NB4 (cell line): Measurements from ENCODE around the genes MRPL42 and CRADD.

GRCh38 chr12:92819272-92819803 lies 109.8 kb downstream of the EEA1 start:
- RRBS: no CpG with 5 or more reads among the region's 3 CpGs

DNA sequence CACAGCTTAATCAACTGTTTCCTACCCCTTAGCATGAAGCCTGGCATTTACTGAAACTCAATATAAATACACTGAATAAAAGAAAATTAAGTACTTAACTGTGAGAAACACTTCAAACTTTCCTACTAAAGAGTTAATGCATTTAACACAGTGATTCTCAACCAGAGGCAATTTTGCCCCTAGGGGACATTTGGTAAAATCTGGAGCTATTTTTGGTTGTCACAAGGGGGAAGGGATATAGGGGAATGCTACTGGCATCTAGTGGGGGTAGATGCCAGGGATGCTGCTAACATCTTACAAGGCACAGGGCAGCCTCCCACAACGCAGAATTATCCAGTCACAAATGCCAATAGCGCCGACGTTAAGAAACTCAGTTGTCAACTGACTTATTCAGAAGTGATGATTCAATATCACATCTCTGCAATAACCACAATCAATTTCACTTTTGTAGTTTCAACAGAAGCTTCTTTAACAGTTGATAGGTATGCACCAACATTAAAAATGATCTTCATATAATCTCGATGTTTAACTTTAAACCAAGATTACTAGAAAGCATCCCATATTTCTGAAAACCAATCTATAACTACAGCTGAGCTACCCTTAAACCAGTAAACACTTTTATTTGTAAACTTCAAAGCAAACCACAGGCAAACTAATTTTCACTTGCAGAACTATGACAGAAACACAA lies 2.0 kb downstream of the EEA1 start:
- RRBS: no CpG with 5 or more reads among the region's 5 CpGs

GRCh38 chr12:92973401-92974094 lies 44.5 kb upstream of the EEA1 start:
- RRBS: no CpG with 5 or more reads among the region's 6 CpGs

- RRBS: no CpG with 5 or more reads among the region's 4 CpGs
Measured at GRCh38 chr12:93361533-93362052, 16.1 kb upstream of the NUDT4 start.

- RRBS: no CpG with 5 or more reads among the region's 3 CpGs
Measured at GRCh38 chr12:93379322-93379585, 1.5 kb downstream of the NUDT4 start.

DNA sequence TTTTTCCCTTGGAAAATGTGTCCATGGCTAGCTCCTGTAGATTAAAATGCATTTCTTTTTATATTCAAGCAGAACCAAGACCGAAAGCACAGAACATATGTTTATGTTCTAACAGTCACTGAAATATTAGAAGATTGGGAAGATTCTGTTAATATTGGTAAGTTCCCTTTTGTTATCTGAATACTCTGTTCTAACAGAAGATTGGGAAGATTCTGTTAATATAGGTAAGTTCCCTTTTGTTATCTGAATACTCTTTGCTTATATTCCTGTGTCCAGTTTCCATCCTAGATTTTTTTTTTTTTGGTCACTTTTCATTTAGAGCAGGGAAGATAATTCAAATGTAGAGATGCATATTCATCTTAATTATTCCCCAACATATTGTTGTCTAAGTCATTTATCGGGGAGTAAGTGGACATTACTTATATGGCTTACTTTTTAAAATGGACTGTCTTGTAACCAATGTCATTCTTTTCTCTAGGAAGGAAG lies 21.0 kb downstream of the NUDT4 start:
- RRBS: no CpG with 5 or more reads among the region's 2 CpGs

- RRBS: no CpG with 5 or more reads among the region's 4 CpGs
Measured at GRCh38 chr12:93416012-93416572, 25.7 kb downstream of the UBE2N start.

DNA sequence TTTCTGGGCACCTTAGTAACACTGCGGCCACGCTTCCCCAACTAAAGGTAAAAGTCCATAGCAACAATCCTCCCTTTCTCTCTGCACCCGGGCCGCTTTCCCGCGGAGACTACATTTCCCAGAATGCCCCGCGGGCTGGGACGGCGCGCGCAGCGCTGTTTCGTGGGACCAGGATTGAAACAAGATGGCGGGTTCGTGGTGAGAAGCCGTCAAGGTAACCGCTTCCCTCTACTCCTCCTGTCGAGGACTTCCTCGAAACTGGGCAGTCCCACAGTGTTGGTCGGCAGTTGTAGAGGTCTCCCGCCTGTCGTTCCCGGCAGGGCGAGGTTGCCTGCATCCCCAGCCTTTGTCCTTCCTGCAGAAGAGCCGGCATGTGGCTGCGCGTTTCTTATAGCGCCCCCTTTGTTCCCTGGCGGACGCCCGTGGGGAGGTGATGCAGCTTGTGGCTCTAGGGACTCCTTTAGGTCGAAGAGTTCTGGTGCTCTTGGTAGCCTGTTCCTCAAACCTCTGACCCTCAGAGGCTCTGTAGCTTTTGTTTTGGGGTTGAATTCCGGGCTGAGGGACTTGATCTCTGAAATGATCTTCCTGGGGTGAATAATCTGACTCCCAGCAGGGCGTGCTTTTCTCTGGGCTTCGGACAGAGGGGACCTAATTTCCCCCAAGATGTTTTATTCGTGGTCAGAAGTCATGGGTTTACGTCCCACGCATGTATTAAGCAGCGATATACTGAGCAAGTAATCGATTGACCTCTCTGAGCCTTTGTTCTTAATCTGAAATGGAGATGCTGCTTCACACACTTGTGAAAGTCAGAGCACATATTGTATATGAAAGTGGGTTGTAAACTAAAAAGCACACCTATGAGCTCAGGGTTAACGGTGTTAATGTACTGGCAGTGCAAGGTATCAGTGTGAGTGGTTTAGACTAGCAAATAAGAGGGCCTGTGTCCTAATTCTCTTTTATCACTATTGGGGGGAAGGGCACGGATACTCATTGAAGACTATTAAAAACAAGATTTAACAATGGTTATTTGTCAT lies at the start of gene MRPL42:
Gene MRPL42, plus strand, starts transcription at position 174 of the 1,034 bp plus-strand sequence.
- RRBS: 1% methylated on average over 4 of the region's 43 CpGs

GRCh38 chr12:93573299-93573729 lies 839 bp downstream of the SOCS2 start:
- RRBS: 96% methylated on average over 16 of the region's 37 CpGs

GRCh38 chr12:93641325-93641764 lies 35.8 kb upstream of the CRADD start:
- RRBS: no CpG with 5 or more reads among the region's 27 CpGs

DNA sequence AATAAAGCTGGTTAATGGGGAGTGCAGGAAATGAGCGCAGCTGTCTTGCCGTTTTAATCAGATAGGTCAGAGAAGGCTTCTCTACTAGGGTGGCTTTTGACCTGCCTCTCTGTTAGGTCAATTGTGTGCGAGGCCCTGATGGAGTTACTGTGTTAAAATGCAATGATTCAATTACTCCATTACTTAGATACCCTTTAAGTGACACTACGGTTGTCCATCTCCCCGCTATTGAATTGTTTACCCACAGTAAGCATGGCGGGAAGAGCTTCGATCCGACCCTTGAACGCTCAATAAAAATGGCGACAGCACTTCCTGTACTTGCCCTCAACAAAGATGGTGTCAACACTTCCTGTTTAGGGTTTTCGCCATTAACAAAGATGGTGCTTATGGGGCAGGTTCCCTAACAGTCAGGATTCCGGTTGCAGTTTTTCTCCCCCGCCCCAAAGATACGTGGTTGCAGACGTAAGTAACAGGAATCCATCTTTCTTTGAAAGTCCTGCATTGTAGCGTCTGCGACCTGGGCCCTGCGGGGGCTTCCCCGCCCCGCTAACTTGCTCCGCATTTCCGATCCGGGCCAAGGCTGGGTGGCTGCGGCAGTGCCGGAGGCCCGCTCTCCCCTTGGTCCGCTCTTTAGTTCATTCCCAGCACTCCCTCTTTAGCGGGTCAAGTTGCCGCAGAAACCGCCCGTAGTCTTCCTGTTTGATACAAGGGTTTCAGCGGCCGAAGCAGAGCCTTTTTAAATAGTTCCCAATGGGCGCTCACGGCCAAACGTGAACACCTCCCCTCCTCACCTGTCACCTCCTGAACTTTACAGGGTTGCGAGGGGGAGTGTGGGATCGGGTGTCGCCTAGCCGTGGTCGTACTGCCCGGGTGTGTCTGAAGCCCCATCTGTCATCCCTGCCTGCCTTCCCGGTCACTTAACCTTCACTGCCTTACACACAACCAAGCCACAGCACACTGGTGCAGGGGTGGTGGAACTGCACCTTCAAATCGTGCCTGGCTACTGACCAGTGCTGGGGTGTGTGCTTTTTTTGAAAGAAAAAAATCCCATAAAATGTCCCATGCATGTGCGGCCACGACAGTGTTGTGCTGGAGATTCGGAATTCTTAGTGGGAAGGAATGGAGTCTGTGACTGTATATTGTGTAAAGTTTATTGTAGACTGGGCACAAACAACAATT lies at the start of gene CRADD:
Gene CRADD, plus strand, starts transcription at position 365 of the 1,179 bp plus-strand sequence.
- RRBS: 0% methylated on average over 2 of the region's 47 CpGs

- RRBS: no CpG with 5 or more reads among the region's 7 CpGs
Measured at GRCh38 chr12:93803294-93804005, 126.3 kb downstream of the CRADD start.

- RRBS: no CpG with 5 or more reads among the region's 1 CpG
Measured at GRCh38 chr12:93815260-93816014, 138.3 kb downstream of the CRADD start.

GRCh38 chr12:94102051-94102660 lies 46.2 kb upstream of the PLXNC1 start:
- RRBS: 19% methylated on average over 10 of the region's 39 CpGs

- RRBS: no CpG with 5 or more reads among the region's 8 CpGs
Measured at GRCh38 chr12:94145698-94146184, 2.6 kb upstream of the PLXNC1 start.

GRCh38 chr12:94183711-94184028 lies 35.3 kb downstream of the PLXNC1 start:
- RRBS: no CpG with 5 or more reads among the region's 3 CpGs

DNA sequence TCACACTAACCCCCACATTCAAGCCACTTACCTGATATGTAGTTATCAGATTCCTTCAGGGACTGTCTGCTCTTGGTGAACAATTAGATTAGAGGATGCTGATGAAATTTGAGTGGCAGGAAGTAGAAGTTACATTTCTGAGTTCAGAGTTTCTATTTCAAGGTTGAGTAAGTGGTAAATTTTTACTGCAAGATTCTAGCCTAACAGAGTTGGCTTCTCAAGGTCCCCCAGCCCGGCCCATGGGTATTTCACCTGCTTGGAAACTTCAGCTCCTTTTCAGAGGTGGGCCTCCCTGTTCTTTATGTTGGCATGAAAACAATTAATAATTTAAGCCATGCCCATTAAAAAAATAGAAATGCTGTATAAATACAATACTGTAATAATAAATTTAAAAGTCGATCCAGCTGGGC lies 56.5 kb downstream of the PLXNC1 start:
- RRBS: no CpG with 5 or more reads among the region's 2 CpGs

- RRBS: no CpG with 5 or more reads among the region's 1 CpG
Measured at GRCh38 chr12:94207377-94207695, 59.0 kb downstream of the PLXNC1 start.

DNA sequence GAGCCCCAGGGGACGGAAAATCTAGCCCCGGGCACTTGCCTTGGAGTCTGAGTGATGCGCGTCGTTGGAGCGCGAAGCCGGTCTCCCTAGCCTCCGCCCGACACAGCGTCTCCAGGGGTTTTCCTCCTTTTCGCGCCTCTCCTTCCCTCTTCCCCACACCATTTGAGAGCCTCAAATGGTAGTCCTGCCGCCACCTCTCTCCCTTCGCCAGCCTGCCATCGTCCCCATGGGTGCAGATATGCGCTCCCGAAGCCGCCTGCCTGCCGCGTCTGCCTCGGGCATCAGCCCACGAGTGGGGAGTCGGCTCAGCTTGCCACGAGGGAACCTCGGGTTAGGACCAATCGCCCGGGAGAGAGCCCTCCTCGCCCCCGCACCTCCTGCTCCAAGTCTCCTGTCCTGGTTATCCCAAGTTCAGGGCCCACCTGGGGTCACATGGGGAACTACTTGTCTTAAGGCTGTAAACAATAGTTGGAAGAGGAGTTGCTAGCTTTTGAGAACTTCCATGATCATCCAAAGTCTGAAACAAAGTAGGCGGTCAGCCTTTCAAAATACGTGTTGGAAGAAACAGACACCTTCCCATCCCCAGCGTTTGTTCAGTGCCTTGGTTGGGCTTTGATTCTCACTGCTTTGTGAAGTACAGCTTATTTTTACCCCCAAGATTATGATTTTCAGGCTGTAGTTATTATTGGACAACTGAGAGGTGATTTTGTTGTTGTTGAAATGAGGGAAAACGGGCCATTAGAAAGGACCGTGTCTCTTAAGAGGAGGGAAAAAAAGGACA lies 684 bp upstream of the CEP83 start:
- RRBS: under 1% methylated on average over 8 of the region's 35 CpGs

DNA sequence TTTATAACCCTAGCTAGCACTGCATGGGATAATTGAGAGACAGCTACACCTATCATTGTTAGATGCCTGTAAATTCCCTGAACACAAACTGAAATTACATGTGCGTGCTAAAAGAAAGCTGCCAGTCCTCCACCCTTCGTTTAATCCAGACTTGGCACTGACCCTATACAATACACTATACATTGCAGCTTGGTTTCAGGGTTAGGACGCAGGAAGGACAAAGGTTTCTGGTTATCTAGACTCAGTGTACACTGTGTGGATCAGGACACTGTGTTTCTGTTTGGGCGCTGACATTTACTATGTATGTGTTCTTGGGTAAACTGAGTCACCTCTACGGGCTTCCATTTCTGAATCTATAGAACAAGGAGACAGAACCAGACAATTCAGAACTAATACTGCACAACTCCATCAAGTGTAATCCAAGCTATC lies 63.4 kb downstream of the TMCC3 start:
- RRBS: no CpG with 5 or more reads among the region's 5 CpGs